Tibial artery (tissue), 1 donor: ENCODE results near the gene AP5B1.

- PRO-cap, result no peak
Observed at GRCh38 chr11:65392436-65393220, 6.2 kb downstream of the FRMD8 start.

- PRO-cap, result no peak
Observed at GRCh38 chr11:65411780-65412598, 25.6 kb downstream of the FRMD8 start.

DNA sequence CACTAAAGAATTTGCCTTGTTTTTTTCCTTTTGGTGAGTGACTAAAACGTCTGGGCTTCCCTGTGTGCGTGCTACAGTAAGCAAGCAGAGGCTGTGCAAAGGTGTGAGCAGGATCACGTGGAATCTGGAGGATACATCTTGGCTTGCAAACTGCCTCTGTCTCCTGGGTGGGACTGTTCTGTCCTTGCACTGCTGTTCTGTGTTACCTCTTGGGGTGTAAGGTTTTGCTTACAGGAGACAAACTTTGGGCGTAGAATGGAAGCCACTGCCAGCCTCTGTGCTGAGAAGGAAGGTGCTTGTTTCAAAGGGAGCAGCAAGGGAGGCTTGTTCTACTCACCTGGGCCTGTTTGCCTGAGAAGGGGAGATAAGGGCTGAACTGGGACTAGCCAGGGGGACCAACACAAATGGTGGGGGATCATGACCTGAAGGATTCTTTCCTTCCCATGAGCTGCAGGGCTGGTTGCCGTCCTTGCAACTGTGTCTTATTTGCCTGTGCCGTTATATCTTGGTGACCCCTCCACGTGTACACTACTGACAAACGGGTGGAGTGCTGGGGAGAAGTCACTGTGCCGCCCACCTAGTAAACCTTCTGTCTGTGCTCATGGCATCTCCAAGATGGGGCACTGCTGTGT is 40.7 kb downstream of the FRMD8 start:
- PRO-cap, result unidirectional peak, plus-strand start at position 86 of the sequence; bidirectional peak, plus-strand start at position 244 of the sequence, minus-strand start at position 175 of the sequence; bidirectional peak, plus-strand start at position 516 of the sequence, minus-strand start at position 473 of the sequence

DNA sequence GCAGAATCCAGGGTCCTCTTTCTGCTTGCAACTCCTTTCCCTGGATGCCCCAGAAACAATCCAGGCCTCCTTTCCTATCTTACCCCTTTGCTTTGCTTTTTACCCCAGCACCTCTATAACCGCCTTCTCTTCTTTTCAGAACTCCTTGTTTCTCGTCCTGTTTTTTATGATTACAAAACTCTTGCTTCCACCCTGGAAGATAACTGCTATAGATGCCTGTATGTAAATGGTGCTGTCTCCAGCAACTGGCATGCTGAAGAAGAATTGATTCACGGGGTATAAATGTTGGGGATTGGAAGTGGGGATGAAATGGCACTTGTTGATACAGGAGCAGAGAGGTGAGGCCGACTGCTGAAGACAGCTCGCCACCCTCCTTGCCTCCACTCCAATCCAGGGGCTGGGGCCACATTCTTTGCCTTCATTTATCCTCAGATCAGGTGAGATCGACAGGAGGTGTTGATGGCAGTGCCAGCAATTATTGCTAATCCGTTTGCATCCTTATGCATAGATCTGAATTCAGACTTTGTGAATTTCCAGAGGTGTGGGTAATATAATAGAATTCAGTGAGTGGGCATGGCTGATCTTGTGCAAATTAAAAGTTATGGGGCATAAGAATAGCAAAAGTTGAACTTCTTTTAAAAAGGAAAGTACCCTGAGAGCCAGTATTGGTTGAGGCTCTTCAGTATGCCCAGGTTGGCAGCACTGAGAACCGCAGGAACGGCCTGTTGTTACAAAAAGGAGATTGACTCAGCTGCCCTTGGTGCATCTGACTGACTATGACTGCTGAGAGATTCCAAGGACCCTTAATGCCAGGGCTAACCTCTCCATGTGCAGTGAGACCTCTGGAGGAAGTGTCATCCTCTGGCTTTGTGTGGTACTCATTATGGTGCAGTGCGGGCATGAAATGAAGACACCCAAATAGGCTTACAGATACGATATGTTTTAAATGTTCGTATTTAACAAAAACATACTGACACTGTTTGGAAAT is 41.5 kb downstream of the FRMD8 start:
- PRO-cap, result no peak

GRCh38 chr11:65454016-65454595 is 67.7 kb downstream of the FRMD8 start:
- PRO-cap, result no peak

- PRO-cap, result no peak
Observed at GRCh38 chr11:65490294-65490500, 34.7 kb upstream of the SCYL1 start.

GRCh38 chr11:65540107-65540902 is 15.4 kb downstream of the SCYL1 start:
- PRO-cap, result bidirectional peak, plus-strand start at chr11:65540796, minus-strand start at chr11:65540509

GRCh38 chr11:65541351-65542052 is 16.6 kb downstream of the SCYL1 start:
- PRO-cap, result no peak

DNA sequence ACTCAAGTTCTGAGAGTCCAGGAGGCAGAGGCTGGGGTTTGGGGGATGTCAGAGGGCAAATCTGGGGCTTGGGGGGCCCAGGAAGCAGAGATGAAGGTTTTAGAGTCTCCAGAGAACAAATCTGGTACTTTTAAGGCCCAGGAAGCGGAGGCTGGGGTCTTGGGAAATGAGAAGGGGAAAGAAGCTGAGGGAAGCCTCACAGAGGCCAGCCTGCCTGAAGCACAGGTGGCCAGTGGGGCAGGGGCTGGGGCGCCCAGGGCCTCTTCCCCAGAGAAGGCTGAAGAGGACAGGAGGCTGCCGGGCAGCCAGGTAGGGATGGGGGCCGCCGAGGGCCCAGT is 7.6 kb downstream of the EHBP1L1 start:
- PRO-cap, result no peak

- PRO-cap, result no peak
Observed at GRCh38 chr11:65588005-65588668, 7.5 kb downstream of the KCNK7 start.

DNA sequence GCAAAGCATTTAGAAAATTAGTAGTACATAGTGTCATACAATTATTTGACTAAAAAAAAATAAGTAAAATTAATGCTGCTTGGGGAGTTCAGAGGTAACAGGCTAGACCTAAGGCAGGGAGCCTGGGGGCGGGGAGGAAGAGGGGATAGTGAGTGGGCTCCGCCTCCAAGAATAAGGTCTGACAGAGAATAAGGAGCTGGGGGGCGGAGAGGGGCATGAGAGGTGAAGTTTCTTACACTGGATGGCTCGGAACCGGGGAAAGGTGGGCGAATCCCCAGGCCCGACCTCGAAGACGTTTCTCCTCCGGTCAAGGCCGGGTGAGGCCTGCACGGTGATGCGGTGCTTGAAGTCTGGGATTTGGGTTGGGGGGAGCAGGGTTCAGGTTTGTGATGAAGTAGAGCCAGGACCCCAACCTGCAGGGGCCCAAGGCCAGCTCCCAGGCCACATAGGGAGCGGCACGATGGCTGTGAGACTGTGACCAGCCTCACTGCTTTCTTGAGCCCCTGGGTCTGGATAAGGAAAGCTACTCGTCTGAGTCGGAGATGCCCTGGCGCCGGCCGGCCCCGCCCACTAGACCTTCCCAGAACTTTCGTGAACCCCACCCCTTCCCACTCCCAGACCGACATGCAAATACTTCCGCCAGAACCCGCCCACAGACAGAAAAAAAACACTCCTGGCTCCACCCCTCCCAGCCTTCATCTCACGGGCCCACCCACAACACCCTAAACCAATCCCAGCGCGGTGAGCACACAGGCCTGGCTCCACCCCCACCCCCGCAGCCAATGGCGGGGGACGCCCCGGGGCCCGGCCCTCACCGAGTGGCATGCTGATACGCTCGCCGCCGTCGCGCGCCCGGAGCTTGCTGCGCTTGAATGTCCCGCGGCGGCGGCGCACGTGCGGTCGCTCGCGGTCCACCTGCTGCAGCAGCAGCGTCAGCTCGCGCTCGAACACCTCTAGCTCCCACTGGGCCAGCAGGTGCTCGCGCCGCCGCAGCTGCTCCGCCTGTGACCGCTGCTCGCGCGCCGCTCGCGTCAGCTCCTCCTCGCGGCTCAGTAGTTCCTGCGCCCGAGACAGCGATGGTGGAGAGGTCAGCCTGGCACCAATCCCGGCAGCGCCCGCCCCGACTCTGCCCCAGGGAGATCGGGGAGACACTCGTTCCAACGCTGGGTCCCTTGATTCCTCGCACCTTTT is 7.2 kb downstream of the MAP3K11 start:
- PRO-cap, result unidirectional peak, minus-strand start at position 511 of the sequence

DNA sequence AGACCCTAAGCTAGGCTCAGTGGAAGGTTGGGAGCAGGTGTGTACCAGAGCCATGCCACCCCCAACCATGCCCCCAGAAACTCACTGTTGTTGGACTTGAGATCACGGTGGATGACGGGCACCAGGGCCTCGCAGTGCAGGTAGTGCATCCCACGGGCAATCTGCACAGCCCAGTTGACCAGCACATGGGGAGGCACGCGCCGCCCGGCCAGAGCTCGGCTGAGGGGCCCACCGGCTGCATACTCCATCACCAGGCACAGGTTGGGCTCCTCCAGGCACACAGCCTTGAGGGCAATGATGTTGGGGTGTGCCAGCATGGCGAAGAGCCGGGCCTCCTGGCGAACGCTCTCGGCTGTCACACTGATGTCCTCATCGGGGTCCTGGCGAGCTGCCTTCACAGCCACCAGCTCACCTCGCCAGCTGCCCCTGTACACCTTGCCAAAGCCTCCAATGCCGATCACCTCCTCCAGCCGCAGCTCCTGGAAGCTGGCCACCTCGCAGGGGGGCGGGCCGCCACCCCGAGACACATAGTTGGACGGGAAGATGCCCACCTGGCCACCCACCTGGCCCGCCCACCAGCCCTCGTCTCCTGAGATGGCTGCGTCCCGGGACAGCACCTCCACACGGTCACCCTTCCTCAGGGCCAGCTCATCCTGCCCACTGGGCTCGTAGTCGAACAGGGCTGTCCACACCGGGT is 940 bp downstream of the MAP3K11 start:
- PRO-cap, result no peak

GRCh38 chr11:65621991-65622470 is 6.5 kb downstream of the PCNX3 start:
- PRO-cap, result no peak

DNA sequence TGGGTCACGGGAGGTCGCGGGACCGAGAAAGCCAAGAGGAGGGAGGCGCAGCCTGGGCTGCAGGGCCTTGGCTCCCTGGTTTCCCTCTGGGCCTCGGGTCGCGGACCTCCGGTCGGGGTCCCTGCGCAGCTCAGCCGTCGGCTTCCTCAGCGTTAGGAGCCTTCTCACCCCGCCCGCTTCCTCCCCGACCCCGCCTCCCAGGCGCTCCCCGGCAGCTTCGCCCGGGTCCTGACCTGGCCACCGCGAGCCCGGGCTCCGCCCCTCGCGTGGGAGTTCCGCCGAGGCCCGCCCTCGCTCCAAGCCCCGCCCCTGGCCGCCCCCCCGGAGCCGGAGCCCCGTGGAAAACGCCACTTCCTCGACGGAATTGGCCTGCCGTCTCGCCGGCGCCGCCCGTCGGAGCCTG is 10.3 kb downstream of the RELA start:
- PRO-cap, result bidirectional peak, plus-strand start at position 350 of the sequence, minus-strand start at position 230 of the sequence

GRCh38 chr11:65775257-65775801 is 5.4 kb downstream of the AP5B1 start:
- PRO-cap, result no peak

- PRO-cap, result bidirectional peak, plus-strand start at chr11:65781039, minus-strand start at chr11:65780935
Observed at GRCh38 chr11:65780639-65781156, at the start of gene AP5B1. TSS of gene AP5B1 (minus strand) at chr11:65780976.

GRCh38 chr11:65781157-65782088 is 647 bp upstream of the AP5B1 start:
- PRO-cap, result bidirectional peak, plus-strand start at chr11:65781346, minus-strand start at chr11:65781298

GRCh38 chr11:65789698-65790422 is 3.0 kb downstream of the OVOL1 start:
- PRO-cap, result no peak

GRCh38 chr11:65864303-65865534 is 4.5 kb downstream of the MUS81 start:
- PRO-cap, result no peak

- PRO-cap, result no peak
Observed at GRCh38 chr11:65868906-65869176, 3.8 kb downstream of the EFEMP2 start.